A172 (cell line): ENCODE measurements around the gene LGALS9B.

GRCh38 chr17:19644410-19644950 lies 4.1 kb upstream of the ALDH3A2 start:
- RAMPAGE, long total RNA: no peak

DNA sequence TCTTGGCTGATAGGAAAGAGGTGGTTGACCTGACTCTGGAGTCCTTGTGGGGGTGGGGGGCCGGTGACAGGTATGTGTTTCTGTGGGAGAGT lies 147.6 kb downstream of the SPECC1 start:
- RAMPAGE, long total RNA: no peak

- RAMPAGE, long total RNA: no peak
These were observed 147.8 kb downstream of the SPECC1 start for GRCh38 chr17:20157029-20157238.

DNA sequence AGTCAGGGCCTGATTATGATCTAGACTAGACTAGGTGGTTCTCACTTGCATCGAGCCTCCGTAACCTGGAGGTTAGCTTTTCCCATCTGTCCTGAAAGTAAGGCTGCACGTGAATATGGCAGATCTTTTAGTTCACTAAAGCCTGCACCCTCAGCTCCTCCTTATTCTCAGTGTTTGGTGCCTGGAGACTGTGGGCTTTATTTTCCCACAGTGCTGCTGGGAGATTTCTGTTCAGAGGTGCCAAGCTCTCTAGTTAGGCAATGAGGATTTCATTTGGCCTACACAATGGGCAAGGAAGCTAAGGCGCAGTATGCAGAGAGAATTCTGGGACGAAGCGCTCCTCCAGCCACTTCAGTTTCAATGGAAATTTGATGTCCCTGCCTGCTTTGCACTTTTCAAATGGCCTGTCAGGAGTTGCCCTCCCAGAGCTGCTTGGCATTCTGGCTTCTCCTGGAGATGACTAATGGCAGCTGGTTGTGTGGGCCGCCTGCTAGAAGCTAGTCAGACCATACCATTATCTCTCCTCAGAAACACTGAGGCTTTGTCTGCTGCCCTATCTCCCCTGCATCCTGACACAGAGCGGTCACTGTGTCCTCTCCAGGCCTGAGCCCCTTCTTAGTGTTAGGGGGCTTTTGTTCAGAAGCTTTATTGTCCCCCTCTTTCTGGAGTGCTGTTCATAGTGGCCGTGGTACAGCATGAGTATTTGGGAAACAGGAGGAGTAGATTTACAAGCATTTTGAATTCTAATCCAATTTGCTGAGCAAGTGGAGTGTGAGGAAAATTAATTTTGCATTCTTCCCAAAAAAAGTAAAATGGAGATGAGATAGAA lies 180.1 kb downstream of the SPECC1 start:
- RAMPAGE, long total RNA: no peak

- RAMPAGE, long total RNA: no peak
These were observed at the start of gene LGALS9B for GRCh38 chr17:20467061-20467594. Gene LGALS9B (minus strand): TSS chr17:20467539.

DNA sequence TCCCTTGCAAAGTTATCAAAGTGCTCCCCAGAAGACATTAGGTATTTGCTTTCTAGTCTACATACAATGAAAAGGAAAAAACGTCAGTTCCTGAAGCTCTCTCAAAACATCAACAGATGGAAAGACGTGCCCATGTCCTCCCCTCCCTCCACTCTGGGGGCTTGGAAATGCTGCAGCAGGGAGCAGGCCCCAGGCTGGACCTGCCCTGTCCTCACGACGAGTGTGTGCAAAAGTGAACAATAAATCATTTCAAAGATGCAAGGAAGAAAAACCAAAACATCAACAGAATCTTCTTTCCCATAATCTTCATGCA lies 118.5 kb downstream of the USP22 start:
- RAMPAGE, long total RNA: no peak

DNA sequence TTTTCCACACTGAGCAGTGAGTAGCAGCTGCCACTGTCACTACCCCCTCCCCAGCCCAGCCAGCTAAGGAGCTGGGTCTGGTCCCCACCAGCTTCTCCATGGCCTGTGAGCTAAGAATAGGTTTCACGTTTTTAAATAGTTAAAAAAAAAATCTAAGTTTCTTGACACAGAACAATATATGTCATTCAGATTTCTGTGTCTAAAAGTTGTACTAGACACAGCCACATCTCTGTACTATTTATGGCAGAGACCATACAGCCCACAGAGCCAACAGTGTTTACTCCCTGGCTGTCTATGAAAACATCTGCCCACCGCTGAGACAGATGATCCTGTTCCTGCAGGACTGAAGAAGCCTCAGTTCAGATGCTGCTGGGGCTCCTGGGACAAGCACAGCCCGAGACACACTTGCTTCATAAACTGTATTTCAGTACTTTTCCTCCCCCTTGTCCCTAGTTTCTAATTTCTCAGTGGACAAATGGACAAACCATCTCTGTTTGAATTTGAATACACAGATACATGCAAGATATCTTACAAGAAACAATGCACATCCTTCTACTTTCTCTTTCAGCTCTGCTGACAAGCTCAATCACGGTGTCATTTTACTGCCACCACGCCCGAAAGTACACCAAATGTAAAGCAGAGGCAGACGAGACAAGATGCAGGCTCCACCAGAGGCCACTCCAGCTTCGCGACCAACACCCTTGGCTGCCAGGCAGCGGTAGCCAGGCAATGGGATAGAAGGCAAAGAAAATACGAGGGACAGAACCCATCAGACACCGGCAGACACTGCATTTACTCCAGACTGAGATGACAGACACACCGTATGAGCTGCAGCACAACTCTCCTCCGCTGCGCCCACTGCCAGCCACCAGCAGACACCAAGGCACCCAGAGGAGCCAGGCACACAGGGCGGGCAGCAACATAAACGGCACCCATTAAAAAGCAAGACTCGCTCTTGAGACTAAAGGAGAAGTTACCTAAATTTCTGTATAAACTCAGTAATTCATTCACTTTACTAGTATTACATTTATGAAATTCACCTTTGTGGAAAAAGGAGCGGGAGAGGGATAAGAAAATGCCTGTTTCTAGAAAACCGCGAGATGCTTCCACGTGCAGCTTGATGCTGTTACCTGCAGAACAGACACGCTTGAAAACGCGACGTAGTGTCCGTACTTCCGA lies 41.1 kb downstream of the USP22 start:
- RAMPAGE, long total RNA: no peak

DNA sequence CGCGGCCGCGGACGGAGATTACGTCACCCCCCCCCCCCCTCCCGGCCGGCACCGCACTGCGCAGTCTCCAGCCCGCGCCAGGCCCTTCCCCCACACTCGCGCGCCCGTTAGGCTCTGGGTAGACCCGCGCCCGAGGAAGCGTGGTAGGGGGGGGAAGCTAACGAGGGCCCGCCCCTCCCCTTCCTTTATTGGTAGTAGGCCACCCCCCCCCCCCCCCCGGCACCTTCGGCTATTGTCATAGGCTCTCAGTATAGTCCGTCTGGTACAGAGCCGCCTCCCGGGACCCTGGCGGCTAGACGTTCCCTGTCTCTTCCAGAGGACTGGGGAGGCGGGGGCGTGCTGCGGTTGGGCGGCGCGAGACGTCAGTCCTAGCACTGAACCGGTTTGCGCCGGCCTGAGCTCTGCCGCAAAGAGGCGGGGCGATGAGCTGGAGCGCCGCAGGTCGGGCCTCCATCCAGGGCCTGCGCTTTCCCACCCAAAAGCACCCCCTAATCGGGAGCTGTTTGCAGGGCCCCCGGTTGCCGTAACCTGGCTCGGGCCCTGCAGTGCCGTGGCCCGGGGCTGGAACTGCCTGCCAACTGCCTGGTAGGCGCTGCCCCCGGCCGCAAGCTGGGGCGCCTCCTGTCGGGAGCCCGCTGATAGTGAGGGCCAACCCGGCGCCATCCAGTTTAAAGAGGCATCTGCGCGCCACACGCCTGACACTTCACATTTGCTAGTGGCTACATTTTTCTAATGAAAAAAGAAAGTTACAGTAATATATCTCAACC lies 470 bp upstream of the USP22 start:
- RAMPAGE, long total RNA: no peak

GRCh38 chr17:21098793-21099666 lies 27.7 kb upstream of the DHRS7B start:
- RAMPAGE, long total RNA: no peak

DNA sequence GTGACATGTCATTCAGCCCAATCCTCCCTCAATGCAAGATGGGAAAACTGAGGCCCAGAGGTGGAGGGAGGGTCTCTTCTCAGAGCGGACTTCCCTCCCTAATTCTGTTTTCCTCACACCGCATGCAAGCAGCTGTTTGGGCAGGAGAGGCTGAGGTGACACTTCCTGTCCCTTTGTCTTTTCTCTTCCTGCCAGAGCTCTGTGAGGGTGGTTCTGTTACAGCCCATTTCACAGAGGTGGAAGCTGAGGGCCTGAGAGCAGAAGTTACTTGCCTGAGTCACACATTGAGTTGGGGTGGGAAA lies 14.9 kb upstream of the NATD1 start:
- RAMPAGE, long total RNA: no peak

DNA sequence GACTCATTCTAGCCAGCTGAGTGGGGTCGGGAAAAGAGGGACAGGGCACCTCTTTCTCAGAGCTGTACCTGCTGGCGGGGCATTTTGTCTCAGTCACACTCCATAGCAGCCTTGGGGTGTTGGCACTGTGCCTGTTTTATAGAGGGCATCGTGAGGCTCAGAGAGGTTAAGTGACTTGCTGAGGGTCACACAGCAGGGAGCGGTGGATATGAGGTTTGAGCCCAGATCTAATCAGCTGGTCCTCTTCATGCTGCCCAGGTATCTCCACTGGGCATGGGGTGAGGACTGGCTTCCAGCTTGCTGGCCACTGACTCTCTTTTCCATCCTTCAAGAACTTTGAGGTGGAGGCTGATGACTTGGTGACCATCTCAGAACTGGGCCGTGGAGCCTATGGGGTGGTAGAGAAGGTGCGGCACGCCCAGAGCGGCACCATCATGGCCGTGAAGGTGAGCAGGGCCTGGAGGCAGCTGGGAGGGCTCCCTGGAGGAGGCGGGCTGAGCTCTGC lies 15.8 kb downstream of the MAP2K3 start:
- RAMPAGE, long total RNA: no peak

GRCh38 chr17:21304673-21305180 lies 20.2 kb downstream of the MAP2K3 start:
- RAMPAGE, long total RNA: no peak

DNA sequence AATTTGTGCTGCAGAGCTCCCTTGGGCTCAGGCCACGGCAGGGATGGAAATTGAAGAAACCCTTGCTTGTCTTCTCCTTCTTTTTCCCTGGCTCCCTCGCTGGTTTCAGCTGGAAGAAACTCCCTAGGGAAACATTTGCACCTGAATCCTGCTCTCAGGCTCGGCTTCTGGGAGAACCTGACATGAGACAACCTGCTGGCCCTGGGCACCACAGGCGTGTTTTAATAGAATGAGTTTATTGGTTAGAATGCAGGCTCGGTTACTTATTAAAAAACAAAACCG lies 37.8 kb downstream of the MAP2K3 start:
- RAMPAGE, long total RNA: no peak

- RAMPAGE, long total RNA: no peak
These were observed 135.4 kb downstream of the KCNJ12 start for GRCh38 chr17:21511551-21511996.

DNA sequence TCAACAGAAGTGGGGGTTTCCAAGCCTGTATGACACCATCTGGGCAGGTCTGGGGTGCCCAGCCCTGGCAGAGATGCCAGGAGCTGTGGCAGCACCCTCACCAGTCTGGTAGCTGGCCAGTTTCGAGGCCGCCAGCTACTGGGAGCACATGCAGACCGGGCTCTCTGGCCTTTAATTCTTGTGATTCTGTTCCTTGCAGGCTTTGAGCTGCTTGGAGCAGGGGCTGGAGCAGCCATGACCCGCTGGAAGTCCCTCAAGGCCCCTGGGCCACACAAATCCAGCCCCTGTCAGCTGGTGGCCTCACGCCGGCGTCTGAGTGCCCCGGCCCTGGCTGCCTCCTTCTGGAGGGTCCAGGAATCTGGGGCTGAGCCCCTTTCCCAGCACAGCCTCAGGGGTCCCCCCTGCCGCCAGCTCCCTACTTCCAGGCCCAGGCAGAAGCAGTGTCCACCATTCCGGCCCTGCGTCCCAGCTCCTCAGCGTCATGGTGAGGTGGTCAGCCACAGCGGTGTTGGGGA lies 7.4 kb downstream of the KCNJ18 start:
- RAMPAGE, long total RNA: no peak

- RAMPAGE, long total RNA: no peak
These were observed 78.7 kb downstream of the KCNJ18 start for GRCh38 chr17:21771137-21771337.

- RAMPAGE, long total RNA: no peak
These were observed 524.3 kb downstream of the KCNJ18 start for GRCh38 chr17:22216668-22216954.

DNA sequence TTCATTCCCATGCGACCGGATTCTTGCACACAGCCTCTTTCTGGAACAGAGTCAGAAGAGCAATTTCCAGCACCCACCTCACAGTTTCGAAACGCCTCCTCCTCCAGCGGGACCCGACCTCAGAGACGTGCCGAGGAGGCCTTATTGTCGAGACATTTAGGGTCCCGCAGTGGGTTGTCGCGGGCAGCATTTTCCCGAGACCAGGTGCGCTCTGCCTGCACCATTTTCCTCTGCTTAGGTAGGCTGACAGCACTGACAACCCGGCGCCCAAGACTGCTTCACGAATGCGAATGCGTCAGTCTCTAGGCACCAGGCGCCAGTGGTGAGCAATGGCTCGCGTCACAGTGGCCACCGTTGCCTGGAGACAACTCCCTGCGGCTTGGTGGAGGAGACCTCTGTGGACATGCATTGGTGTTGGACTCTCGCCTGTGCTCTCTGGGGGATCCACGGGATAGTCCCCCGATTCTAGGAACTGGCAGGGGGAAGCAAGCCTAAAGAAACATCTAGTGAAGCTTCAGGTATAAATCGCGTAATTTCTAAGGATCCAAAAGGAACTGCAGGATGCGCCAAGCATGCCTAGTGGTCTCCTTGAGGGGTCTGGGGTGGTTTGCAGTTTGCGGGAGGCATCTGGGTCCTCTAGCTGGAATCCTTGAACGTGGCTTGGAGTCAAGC lies 1000.2 kb downstream of the KCNJ18 start:
- RAMPAGE, long total RNA: no peak

- RAMPAGE, long total RNA: no peak
These were observed 562.5 kb upstream of the WSB1 start for GRCh38 chr17:26731459-26731854.

DNA sequence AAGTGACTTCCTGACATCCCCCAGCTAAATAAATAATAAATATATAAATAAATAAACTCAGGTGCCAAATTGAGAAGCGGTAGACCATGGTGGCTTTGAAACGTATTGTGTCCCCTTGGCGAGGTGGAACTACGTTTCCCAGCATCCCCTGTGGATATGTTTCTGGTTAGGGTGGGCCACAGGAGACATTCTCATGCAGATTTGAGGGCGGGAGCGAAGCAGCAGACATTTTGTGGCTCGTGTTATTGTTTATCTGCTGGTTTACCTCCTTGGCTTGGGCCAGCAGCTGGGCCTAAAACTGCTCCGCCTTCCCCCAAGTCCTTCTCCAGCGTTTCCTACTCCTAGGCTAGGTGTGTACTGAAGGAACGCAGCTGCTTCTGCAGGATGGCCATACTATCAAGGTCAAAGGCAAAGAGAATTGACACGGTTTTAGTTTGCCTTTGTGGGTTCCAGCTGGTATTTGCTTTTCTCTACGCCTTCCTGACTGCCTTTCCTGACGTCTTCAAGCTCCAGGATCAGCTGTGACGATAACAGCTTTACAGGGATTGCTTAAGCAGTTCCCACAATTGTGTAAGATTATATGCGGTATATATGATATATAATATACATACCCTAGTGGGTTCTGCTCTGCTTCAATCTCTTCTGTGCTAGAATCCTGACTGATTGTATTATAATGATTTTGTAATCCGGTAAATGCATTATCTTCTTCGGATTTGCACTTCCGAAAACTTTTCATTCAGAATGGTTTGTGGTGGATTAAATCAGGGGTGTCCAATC lies 17.2 kb upstream of the WSB1 start:
- RAMPAGE, long total RNA: no peak